ENCODE results near the gene EGFR.

DNA sequence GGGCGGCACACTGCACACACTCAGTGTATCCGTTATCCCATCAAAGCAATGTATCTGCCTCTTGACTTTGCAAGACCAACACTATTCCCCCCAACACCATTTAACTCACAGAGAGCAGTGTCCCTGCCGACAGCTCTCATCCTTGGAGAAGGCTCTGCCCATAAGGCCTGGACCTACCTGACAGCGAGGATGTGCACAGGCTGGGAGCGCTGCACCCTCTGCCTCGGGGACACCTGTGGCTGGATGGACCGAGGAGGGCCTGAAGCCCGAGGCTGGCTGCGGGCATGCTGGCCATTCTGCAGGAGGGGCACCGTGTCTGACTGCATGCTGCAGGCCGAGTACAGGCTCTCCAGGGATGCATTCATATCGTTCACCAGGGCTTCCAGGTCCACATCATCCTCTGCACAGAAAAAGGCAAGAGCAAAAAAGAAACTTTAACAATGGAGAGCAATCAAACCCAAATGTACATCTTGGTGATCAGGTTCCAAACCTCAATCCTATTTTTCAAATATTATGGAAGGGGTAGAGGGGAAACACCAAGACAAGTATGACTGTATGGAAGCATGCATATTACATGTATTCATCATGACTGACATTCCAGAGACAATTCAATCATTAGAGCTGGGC is 108.3 kb downstream of the GRB10 start:
- RAMPAGE, long total RNA: no peak
- RRBS, 2 experiments: no CpG with 5 or more reads among the region's 12 CpGs
CAGE:
- cytosol, long polyA minus RNA: no peak
- cytosol, long polyA plus RNA: no peak
- long polyA plus RNA: no peak
- nucleolus, long total RNA: no peak
- nucleus, long polyA plus RNA: no peak
- nucleus, long total RNA: no peak

- RAMPAGE, long total RNA: no peak
- RRBS, 2 experiments: no CpG with 5 or more reads among the region's 7 CpGs
CAGE:
- cytosol, long polyA minus RNA: no peak
- cytosol, long polyA plus RNA: no peak
- long polyA plus RNA: no peak
- nucleolus, long total RNA: no peak
- nucleus, long polyA plus RNA: no peak
- nucleus, long total RNA: no peak
Measured at GRCh38 chr7:50730586-50731210, 52.0 kb downstream of the GRB10 start.

- RAMPAGE, long total RNA: no peak
- RRBS, 2 experiments: no CpG with 5 or more reads among the region's 31 CpGs
CAGE:
- cytosol, long polyA minus RNA: no peak
- cytosol, long polyA plus RNA: no peak
- long polyA plus RNA: no peak
- nucleolus, long total RNA: no peak
- nucleus, long polyA plus RNA: no peak
- nucleus, long total RNA: no peak
Measured at GRCh38 chr7:50747033-50748298, 35.2 kb downstream of the GRB10 start.

DNA sequence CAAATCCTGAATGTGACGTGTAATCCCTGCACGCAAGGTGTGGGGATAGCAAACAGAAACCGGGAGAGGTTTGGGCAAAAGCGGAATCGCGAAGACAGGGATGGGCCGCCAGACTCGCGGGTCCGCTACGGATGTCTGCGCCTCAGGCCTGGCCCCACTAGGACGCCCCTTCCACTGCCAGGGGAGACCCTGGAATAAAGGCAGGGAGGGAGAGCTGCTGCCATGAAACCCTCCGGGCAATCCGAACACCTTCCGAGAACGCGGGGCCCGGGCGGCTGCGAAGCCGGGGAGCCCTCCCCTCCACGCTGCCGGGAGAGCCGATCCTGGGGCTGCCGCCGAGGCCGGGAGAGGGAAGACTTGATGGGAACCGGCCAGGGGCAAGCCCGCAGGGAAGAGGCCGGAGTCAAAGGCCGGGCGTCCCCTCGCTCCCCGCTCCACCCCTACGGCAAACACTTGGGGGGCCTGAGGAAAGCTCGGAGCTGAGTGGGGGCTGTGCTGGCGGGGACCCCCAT is 752 bp downstream of the COBL start:
- RAMPAGE, long total RNA: no peak
- RRBS, 2 experiments: 0% methylated on average over 5 of the region's 38 CpGs; no CpG with 5 or more reads in 1 of the 2 experiments
CAGE:
- cytosol, long polyA minus RNA: no peak
- cytosol, long polyA plus RNA: no peak
- long polyA plus RNA: no peak
- nucleolus, long total RNA: no peak
- nucleus, long polyA plus RNA: no peak
- nucleus, long total RNA: no peak

- RAMPAGE, long total RNA: no peak
- RRBS, 2 experiments: no CpG with 5 or more reads among the region's 9 CpGs
CAGE:
- cytosol, long polyA minus RNA: no peak
- cytosol, long polyA plus RNA: no peak
- long polyA plus RNA: no peak
- nucleolus, long total RNA: no peak
- nucleus, long polyA plus RNA: no peak
- nucleus, long total RNA: no peak
Measured at GRCh38 chr7:51324557-51324969, 8.0 kb upstream of the COBL start.

GRCh38 chr7:54881796-54882044 is 122.7 kb upstream of the SEC61G start:
- RAMPAGE, long total RNA: no peak
- RRBS, 2 experiments: no CpG with 5 or more reads among the region's 1 CpG
CAGE:
- cytosol, long polyA minus RNA: no peak
- cytosol, long polyA plus RNA: no peak
- long polyA plus RNA: no peak
- nucleolus, long total RNA: no peak
- nucleus, long polyA plus RNA: no peak
- nucleus, long total RNA: no peak

DNA sequence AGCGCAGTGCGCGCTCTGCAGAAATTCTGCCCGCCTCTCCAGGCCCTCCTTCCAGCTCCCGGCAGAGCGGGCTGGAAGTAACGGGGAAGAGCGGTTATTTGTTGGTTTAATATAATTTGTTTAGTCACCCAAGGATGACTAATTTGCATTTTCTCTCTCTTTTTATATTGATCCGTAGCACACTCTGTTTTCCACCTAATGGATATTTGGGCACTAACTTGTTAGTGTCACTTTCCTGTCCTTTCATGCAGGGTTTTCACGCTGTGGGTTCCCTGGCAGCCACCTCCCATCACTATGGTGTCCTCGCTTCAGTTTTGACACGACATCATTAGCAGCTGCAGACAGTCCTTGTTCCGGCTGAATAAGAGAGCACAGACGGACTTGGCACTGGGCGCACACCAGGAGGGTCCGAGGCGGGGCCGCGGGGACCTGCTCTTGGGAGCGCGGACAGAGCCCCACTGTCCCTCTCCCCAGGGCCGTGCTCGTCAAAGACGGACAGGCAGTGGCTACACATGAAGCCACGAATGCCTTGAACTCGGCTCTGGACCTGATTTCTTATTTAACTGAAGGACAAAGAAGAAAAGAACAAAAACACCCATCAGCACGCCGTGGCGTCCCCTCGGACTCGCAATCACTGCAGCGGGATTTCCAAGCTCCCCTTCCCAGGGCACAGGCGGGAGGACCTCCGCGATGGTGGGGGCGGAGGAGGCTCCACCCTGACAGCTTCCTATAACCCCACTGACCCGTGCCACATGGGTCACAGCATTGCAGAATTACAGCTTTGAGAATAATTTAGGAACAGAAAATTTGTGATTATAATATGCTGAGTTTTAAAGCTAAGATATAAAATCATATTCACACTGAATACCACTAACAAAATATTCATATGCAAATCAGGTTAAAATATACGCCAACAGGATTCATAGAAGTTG is 129.5 kb upstream of the SEC61G start:
- RAMPAGE, long total RNA: no peak
- RRBS, 2 experiments: no CpG with 5 or more reads among the region's 38 CpGs
CAGE:
- cytosol, long polyA minus RNA: no peak
- cytosol, long polyA plus RNA: no peak
- long polyA plus RNA: no peak
- nucleolus, long total RNA: no peak
- nucleus, long polyA plus RNA: no peak
- nucleus, long total RNA: no peak

- RAMPAGE, long total RNA: no peak
- RRBS, 2 experiments: no CpG with 5 or more reads among the region's 29 CpGs
CAGE:
- cytosol, long polyA minus RNA: no peak
- cytosol, long polyA plus RNA: no peak
- long polyA plus RNA: no peak
- nucleolus, long total RNA: no peak
- nucleus, long polyA plus RNA: no peak
- nucleus, long total RNA: no peak
Measured at GRCh38 chr7:55005230-55005654, 13.6 kb upstream of the EGFR start.

- RAMPAGE, long total RNA: no peak
- RRBS, 2 experiments: 13 to 33% methylated on average over 32 to 49 of the region's 102 CpGs
CAGE:
- cytosol, long polyA minus RNA: no peak
- cytosol, long polyA plus RNA: no peak
- long polyA plus RNA: no peak
- nucleolus, long total RNA: no peak
- nucleus, long polyA plus RNA: no peak
- nucleus, long total RNA: no peak
Measured at GRCh38 chr7:55018407-55019387, at the start of gene EGFR. Gene EGFR (plus strand): TSS chr7:55019017.

DNA sequence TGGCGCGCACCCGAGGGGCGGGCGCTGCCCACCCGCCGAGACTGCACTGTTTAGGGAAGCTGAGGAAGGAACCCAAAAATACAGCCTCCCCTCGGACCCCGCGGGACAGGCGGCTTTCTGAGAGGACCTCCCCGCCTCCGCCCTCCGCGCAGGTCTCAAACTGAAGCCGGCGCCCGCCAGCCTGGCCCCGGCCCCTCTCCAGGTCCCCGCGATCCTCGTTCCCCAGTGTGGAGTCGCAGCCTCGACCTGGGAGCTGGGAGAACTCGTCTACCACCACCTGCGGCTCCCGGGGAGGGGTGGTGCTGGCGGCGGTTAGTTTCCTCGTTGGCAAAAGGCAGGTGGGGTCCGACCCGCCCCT is 952 bp downstream of the EGFR start:
- RAMPAGE, long total RNA: no peak
- RRBS, 2 experiments: 1 to 10% methylated on average over 7 to 11 of the region's 32 CpGs
CAGE:
- cytosol, long polyA minus RNA: no peak
- cytosol, long polyA plus RNA: no peak
- long polyA plus RNA: no peak
- nucleolus, long total RNA: no peak
- nucleus, long polyA plus RNA: no peak
- nucleus, long total RNA: no peak

GRCh38 chr7:55021610-55022339 is 3.0 kb downstream of the EGFR start:
- RAMPAGE, long total RNA: no peak
- RRBS, 2 experiments: 89 to 98% methylated on average over 3 of the region's 13 CpGs
CAGE:
- cytosol, long polyA minus RNA: no peak
- cytosol, long polyA plus RNA: no peak
- long polyA plus RNA: no peak
- nucleolus, long total RNA: no peak
- nucleus, long polyA plus RNA: no peak
- nucleus, long total RNA: no peak

DNA sequence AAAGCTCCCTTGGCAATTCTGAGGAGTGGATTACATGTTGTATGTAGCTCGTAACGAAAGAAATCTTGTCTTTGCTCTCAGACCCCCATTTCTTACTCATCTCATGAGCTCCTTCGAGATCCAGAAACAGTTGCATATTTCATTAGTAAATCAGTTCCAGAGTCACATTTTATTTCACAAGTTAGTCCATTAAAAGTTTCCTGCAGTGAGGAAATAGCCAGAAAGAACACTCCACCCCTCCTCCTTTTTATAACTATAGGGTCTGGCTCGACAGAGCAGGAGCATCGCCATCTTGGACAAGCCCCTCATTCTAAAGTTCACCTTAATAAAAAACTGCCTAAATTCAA is 7.3 kb downstream of the EGFR start:
- RAMPAGE, long total RNA: no peak
- RRBS, 2 experiments: no CpG with 5 or more reads among the region's 5 CpGs
CAGE:
- cytosol, long polyA minus RNA: no peak
- cytosol, long polyA plus RNA: no peak
- long polyA plus RNA: no peak
- nucleolus, long total RNA: no peak
- nucleus, long polyA plus RNA: no peak
- nucleus, long total RNA: no peak

DNA sequence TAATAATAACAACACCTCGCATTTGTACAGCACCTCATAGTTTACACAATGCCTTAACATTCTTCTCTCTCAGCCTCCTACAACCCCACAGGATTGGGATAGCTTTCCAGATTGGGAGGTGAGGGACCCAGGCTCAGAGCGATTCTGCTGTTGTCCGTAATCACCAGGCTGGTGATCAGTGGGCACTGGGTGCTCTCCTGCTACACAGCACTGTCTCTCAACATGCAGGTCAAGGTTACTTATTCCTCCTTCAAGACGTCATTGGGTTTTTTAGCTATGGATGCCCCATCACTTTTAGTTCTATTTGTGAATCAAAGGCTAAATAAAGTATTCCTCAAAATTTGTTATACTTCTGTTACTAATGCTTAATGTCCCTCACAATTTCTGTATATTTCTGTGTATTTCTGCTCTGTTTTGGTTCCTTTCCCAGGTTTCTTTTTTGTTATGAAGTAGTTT is 11.2 kb downstream of the EGFR start:
- RAMPAGE, long total RNA: no peak
- RRBS, 2 experiments: no CpG with 5 or more reads among the region's 4 CpGs
CAGE:
- cytosol, long polyA minus RNA: no peak
- cytosol, long polyA plus RNA: no peak
- long polyA plus RNA: no peak
- nucleolus, long total RNA: no peak
- nucleus, long polyA plus RNA: no peak
- nucleus, long total RNA: no peak

GRCh38 chr7:55099051-55099829 is 80.4 kb downstream of the EGFR start:
- RAMPAGE, long total RNA: no peak
- RRBS, 2 experiments: no CpG with 5 or more reads among the region's 9 CpGs
CAGE:
- cytosol, long polyA minus RNA: no peak
- cytosol, long polyA plus RNA: no peak
- long polyA plus RNA: no peak
- nucleolus, long total RNA: no peak
- nucleus, long polyA plus RNA: no peak
- nucleus, long total RNA: no peak

- RAMPAGE, long total RNA: no peak
- RRBS, 2 experiments: no CpG with 5 or more reads among the region's 5 CpGs
CAGE:
- cytosol, long polyA minus RNA: no peak
- cytosol, long polyA plus RNA: no peak
- long polyA plus RNA: no peak
- nucleolus, long total RNA: no peak
- nucleus, long polyA plus RNA: no peak
- nucleus, long total RNA: no peak
Measured at GRCh38 chr7:55127802-55128072, 108.9 kb downstream of the EGFR start.

DNA sequence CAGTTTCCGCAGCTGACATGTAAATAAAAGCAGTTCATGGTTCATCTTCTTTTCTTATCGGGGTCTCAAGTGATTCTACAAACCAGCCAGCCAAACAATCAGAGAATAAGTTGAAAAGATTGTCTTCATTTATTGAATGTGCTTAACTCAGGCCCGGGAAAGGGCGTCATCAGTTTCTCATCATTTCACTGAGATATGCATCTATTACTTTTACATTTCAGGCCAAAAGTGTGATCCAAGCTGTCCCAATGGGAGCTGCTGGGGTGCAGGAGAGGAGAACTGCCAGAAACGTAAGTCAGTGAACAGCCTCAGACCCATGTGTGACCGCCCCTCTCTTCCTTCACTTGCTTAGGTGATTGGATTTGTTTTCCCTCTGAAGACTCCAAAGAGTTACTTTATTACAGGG is 132.3 kb downstream of the EGFR start:
- RAMPAGE, long total RNA: no peak
- RRBS, 2 experiments: no CpG with 5 or more reads among the region's 6 CpGs
CAGE:
- cytosol, long polyA minus RNA: no peak
- cytosol, long polyA plus RNA: no peak
- long polyA plus RNA: no peak
- nucleolus, long total RNA: no peak
- nucleus, long polyA plus RNA: no peak
- nucleus, long total RNA: no peak

GRCh38 chr7:55210066-55211275 is 154.7 kb upstream of the LANCL2 start:
- RAMPAGE, long total RNA: no peak
- RRBS, 2 experiments: no CpG with 5 or more reads among the region's 6 CpGs
CAGE:
- cytosol, long polyA minus RNA: no peak
- cytosol, long polyA plus RNA: no peak
- long polyA plus RNA: no peak
- nucleolus, long total RNA: no peak
- nucleus, long polyA plus RNA: no peak
- nucleus, long total RNA: no peak

GRCh38 chr7:55515440-55516441 is 56.6 kb downstream of the VOPP1 start:
- RAMPAGE, long total RNA: start-site peak on the minus strand at chr7:55516001-55516037, 125 and 187 reads in 2 replicates
- RRBS, 2 experiments: no CpG with 5 or more reads among the region's 14 CpGs
CAGE:
- cytosol, long polyA minus RNA: no peak
- cytosol, long polyA plus RNA: no peak
- long polyA plus RNA: no peak
- nucleolus, long total RNA: no peak
- nucleus, long polyA plus RNA: no peak
- nucleus, long total RNA: no peak

DNA sequence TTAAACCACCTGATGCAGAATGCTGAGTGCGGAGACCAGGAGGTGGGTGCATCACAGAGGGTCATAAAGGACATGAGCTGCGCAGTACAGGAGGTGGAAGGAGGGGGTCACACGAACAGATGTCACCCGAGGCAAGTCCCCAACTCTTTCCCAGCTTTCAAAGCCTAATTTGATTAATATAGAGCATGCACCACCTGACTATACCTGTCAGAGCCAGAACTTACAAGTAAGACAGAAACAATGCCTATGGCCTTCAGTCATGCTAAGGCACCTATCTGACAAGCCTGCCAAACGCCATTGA is 924 bp upstream of the VOPP1 start:
- RAMPAGE, long total RNA: no peak
- RRBS, 2 experiments: no CpG with 5 or more reads among the region's 5 CpGs
CAGE:
- cytosol, long polyA minus RNA: no peak
- cytosol, long polyA plus RNA: no peak
- long polyA plus RNA: no peak
- nucleolus, long total RNA: no peak
- nucleus, long polyA plus RNA: no peak
- nucleus, long total RNA: no peak

- RAMPAGE, long total RNA: no peak
- RRBS, 2 experiments: no CpG with 5 or more reads among the region's 19 CpGs
CAGE:
- cytosol, long polyA minus RNA: no peak
- cytosol, long polyA plus RNA: no peak
- long polyA plus RNA: no peak
- nucleolus, long total RNA: no peak
- nucleus, long polyA plus RNA: no peak
- nucleus, long total RNA: no peak
Measured at GRCh38 chr7:55966559-55967588, 2.5 kb downstream of the NIPSNAP2 start.

Measured in GM12878 (cell line).